ENCODE results near the genes ACAP3 and ATAD3C.

GRCh38 chr1:1244265-1244681 lies 2.2 kb downstream of the C1QTNF12 start:
- RRBS, result 59% methylated on average over 7 of the region's 25 CpGs

GRCh38 chr1:1256901-1257454 lies 10.5 kb upstream of the C1QTNF12 start:
- RRBS, result no CpG with 5 or more reads among the region's 22 CpGs

DNA sequence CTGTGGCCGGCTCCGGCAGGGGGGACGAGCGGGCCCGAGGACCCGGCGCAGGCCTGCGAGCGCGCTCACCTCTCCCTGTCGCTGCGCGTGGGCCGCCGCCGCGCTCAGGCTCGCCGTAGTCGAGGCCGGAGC lies 191 bp downstream of the UBE2J2 start:
- RRBS, result under 1% methylated on average over 13 of the region's 21 CpGs

- RRBS, result no CpG with 5 or more reads among the region's 22 CpGs
These were observed 9.1 kb downstream of the ACAP3 start for GRCh38 chr1:1298541-1299108.

GRCh38 chr1:1302848-1303605 lies 4.7 kb downstream of the ACAP3 start:
- RRBS, result 77% methylated on average over 4 of the region's 36 CpGs

GRCh38 chr1:1307367-1307764 lies 364 bp downstream of the ACAP3 start:
- RRBS, result 2% methylated on average over 15 of the region's 45 CpGs

- RRBS, result 1% methylated on average over 50 of the region's 80 CpGs
These were observed at the start of gene ACAP3 for GRCh38 chr1:1307765-1308216. TSS of gene ACAP3 (minus strand) at chr1:1307930.

- RRBS, result 2% methylated on average over 15 of the region's 39 CpGs
These were observed 294 bp downstream of the INTS11 start for GRCh38 chr1:1324219-1324512.

DNA sequence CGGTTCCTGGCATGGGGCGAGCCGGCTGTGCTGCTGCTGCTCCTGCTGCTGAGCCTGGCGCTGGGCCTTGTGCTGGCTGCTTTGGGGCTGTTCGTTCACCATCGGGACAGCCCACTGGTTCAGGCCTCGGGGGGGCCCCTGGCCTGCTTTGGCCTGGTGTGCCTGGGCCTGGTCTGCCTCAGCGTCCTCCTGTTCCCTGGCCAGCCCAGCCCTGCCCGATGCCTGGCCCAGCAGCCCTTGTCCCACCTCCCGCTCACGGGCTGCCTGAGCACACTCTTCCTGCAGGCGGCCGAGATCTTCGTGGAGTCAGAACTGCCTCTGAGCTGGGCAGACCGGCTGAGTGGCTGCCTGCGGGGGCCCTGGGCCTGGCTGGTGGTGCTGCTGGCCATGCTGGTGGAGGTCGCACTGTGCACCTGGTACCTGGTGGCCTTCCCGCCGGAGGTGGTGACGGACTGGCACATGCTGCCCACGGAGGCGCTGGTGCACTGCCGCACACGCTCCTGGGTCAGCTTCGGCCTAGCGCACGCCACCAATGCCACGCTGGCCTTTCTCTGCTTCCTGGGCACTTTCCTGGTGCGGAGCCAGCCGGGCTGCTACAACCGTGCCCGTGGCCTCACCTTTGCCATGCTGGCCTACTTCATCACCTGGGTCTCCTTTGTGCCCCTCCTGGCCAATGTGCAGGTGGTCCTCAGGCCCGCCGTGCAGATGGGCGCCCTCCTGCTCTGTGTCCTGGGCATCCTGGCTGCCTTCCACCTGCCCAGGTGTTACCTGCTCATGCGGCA lies 2.7 kb downstream of the TAS1R3 start:
- RRBS, result 68% methylated on average over 3 of the region's 36 CpGs

DNA sequence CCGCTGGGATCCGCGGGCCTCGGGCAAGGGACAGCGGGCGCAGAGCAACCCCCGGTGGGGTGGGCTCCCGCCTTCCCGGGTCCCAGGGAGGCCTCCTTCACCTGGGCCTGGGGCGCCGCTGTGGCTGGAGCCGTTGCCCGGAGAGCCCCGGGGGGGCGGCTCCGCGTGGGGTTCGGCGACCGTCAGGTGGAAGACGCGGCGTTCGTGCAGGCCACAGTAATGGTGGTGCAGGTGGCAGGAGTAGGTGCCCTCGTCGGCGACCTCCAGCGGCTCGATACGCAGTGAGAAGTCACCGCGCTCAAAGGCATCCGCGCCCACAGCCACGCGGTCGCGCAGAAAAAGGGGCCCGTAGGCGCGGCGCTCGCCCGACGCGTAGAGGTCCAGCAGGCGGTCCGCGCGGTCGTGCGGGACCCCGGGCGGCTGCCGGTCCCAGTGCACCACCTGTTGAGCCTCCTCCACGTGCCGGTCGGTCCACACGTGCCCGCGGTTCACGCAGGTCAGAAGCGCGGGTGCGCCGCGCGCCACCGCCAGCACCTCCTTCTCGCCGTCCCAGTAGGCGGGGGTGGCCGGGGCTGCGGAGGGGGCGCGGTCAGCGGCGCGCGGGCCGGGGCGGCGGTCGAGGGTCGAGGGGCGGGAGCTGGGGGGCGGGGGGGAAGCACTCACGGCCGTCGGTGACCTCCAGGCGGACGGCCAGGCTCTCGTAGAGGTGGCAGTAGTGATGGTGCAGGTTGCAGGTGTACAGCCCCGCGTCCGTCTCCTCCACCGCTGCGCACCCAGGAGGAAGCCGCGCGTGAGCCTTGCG lies 3.6 kb downstream of the MXRA8 start:
- RRBS, result 34% methylated on average over 24 of the region's 102 CpGs

DNA sequence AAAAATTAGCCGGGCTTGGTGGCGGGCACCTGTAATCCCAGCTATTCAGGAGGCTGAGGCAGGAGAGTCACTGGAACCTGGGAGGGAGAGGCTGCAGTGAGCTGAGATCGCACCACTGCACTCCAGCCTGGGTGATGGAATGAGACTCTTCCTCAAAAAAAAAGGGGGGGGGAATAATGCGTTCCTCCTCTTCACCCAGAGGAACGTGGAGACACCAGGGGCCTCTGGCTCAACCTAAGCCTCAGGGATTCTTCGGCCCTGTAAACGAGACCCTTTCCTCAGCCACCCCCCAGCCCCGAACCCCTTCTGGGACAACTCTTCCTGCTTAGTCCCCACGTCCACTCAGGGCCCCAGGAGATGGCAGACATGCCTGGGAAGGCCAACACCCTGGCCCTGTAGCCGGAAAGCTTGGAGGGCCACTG lies 2.2 kb downstream of the AURKAIP1 start:
- RRBS, result no CpG with 5 or more reads among the region's 10 CpGs

GRCh38 chr1:1373556-1373887 lies 1.5 kb downstream of the AURKAIP1 start:
- RRBS, result 91% methylated on average over 2 of the region's 15 CpGs

- RRBS, result 85% methylated on average over 4 of the region's 9 CpGs
These were observed at the start of gene ATAD3C for GRCh38 chr1:1449339-1449793. TSS of gene ATAD3C (plus strand) at chr1:1449689.

DNA sequence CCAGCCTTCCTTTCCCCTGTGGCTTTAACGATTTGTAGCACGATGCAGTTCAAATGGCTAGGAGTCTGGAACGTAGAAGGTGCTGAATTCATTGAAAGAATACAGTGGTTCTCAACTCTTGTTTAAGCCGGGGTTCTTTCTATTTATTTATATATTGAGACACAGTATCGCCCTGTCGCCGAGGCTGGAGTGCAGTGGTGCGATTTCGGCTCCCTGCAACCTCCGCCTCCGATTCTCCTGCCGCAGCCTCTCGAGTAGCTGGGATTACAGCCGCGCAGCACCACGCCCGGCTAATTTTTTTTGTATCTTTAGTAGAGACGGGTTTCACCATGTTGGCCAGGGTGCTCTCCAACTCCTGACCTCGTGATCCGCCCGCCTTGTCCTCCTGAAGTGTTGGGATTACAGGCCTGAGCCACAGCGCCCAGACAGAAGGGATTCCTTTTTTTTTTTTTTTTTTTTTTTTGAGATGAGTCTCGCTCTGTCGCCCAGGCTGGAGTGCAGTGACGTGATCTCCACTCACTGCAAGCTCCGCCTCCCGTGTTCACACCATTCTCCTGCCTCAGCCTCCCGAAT lies 1.2 kb downstream of the ATAD3B start:
- RRBS, result no CpG with 5 or more reads among the region's 28 CpGs

DNA sequence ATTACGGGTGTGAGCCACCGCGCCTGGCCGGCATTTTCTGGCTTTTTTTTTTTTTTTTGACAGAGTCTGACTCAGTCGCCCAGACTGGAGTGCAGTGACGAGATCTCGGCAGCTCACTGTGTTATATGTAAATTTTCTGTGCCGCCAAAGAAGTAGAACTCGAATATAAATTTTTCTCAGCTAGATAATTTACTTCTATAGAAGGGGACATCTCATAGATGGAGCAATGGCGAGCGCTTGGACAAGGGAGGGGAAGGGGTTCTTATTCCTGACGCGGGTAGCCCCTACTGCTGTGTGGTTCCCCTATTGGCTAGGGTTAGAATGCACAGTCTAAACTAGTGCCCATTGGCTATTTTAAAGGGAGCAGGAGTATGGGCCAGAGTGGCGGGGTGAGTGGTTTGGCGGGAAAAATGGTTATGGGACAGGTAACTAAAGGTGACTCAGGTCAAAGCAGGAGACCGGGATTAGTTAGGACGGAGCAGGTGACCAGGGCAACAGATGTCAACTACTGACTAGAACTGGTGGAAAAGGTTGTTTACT lies 1.1 kb upstream of the ATAD3A start:
- RRBS, result no CpG with 5 or more reads among the region's 17 CpGs

- RRBS, result no CpG with 5 or more reads among the region's 9 CpGs
These were observed 4.4 kb upstream of the TMEM240 start for GRCh38 chr1:1544806-1545167.

DNA sequence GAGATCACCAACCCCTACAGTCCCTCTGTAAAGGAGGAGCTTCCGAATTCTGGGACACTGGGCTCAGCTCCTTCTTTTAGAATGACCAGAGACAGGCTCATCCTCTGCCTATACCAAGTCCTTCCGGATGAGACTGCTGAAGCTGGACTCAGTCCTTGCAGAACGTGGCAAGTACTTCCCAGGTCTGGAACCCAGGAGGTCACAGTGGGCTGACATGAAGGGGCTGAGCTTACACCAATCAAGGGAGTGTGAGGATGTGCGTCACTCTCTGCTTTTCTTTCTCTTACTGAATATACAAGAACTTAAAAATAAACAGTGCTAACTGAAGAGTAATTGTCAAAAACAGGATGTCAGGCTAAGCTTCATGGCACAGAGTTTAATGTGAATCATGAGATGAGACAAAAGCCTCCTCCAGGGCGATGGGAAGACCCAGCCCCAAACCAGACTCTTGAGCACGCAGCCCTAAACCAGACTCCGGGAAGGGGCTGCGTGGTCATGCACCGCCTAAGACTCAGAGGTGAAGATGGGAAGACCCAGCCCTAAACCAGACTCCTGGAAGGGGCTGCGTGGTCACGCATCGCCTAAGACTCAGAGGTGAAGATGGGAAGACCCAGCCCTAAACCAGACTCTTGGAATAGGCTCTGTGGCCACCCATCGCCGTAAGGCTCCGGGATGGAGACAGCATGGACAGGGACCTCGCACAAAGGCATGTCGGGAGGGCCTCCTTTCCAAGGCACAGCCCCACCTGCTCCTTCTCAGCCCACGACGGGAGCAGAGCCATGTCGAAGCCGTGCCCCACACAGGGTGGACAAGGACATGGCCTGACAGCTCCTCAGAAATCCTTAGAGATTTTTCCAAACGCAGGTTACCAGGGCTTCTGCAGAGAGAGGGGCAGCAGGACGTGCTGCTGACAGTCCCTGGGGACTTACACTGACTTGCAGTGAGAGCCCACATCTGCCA lies 12.4 kb downstream of the SSU72 start:
- RRBS, result no CpG with 5 or more reads among the region's 23 CpGs

- RRBS, result no CpG with 5 or more reads among the region's 10 CpGs
These were observed 2.8 kb upstream of the SSU72 start for GRCh38 chr1:1577282-1577962.

DNA sequence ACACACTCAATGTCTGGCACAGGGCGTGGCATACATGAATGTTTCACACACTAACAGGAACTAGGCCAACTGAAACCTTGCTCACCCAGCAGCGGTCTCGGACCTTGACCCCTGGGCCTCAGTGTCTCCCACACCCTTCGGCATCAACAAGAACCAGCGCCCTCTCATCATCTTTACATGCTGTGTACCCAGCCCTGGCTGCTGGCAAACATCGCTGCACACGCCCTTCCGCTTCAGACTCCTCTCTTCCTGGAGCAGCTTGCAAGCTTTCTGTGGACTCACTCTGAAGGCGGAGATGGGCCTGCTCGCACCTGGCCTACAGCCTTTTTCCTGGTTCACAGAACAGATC lies 8.7 kb downstream of the CDK11A start:
- RRBS, result no CpG with 5 or more reads among the region's 10 CpGs

DNA sequence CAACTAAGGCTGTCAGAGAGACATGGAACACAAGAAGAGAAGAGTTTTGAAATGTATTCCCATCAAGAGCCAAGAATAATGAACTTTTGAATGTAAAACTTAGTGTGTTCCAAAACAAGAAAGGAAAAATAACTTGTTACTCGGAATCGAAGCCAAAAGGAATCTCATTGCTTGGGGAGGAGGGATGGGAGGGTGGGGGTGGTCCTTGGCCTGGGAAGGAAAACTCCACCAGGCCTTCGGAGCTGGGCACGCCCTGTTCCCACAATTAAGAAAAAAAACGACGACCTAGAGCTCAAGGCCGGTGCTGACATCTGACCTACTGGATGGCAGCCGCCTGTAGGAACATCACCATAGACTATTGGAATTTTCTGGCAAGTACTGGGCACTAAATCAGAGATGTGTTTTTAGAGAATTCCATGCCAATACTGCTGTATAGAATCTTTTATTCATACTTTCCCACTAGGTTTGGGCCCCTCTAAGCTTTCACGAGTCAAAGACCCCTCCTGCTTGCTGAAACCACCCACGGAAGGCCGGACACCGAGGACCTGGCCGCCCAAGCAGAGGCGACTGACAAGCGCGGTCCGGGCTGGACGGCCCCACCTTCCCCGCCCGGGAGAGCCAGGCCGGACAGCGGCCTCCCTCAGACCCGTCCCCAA lies 709 bp downstream of the NADK start:
- RRBS, result 2% methylated on average over 7 of the region's 23 CpGs